ENCODE data around the genes CFHR1 and DENND1B.

DNA sequence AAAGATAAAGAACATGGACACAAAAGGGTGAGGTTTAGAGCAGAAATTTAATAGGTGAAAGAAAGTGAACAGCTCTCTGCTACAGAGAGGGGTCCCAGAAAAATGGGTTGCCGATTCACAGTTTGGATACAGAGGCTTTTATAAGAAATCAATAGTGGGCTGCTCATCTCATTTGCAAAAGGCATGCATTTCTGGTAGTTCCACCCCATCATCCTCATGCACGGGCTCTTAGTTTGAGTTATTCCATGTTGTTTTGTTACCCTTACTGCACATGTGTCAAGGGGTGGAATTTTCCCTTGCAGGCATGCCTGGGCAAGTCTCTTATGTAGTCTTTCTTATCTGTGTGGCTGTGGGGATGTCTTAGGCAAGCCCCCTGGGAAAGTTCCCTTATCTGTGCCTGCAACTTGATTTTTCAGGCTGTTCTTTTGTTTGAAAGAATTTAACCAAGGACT, 579.3 kb downstream of the PLA2G4A start:
- RRBS, 2 experiments = no CpG with 5 or more reads among the region's 2 CpGs

- RRBS, 2 experiments = no CpG with 5 or more reads among the region's 5 CpGs
Observed at GRCh38 chr1:188272071-188272568, 1443.4 kb downstream of the PLA2G4A start.

GRCh38 chr1:188377987-188378392, 1549.2 kb downstream of the PLA2G4A start:
- RRBS, 2 experiments = no CpG with 5 or more reads among the region's 5 CpGs

GRCh38 chr1:192516222-192517513, 58.9 kb upstream of the RGS1 start:
- RRBS, 2 experiments = no CpG with 5 or more reads among the region's 13 CpGs

DNA sequence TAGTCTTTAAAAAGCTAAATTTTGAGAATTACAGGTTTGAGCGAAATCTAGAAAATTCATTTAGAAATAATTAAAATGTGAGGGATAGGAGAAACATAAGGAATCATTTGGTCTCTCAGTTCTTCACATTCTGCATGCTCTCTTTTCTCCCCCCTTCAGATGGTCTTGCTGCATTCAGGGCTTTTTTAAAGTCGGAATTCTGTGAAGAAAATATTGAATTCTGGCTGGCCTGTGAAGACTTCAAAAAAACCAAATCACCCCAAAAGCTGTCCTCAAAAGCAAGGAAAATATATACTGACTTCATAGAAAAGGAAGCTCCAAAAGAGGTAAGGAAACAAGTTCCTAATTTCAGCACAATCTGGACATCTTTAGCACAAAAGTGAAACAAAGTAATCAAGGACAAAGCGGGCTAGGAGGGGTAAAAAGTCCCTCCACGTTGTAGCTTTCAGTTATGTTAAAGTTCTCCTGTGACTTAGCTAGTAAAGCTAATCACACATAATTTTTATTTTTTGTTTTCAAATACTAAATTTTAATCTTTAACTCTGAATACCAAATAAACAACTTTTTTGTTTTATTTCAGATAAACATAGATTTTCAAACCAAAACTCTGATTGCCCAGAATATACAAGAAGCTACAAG, 2.1 kb downstream of the RGS2 start:
- RRBS, 2 experiments = no CpG with 5 or more reads among the region's 4 CpGs

- RRBS, 2 experiments = no CpG with 5 or more reads among the region's 5 CpGs
Observed at GRCh38 chr1:192954857-192955263, 104.3 kb downstream of the UCHL5 start.

- RRBS, 2 experiments = no CpG with 5 or more reads among the region's 5 CpGs
Observed at GRCh38 chr1:193219111-193219887, 32.9 kb upstream of the B3GALT2 start.

GRCh38 chr1:194858495-194859241, 1672.3 kb upstream of the B3GALT2 start:
- RRBS, 2 experiments = 68 to 100% methylated on average over 4 of the region's 31 CpGs

- RRBS, 2 experiments = no CpG with 5 or more reads among the region's 3 CpGs
Observed at GRCh38 chr1:196655460-196655961, 3.7 kb downstream of the CFH start.

- RRBS, 2 experiments = no CpG with 5 or more reads among the region's 8 CpGs
Observed at GRCh38 chr1:196656348-196657252, 4.8 kb downstream of the CFH start.

DNA sequence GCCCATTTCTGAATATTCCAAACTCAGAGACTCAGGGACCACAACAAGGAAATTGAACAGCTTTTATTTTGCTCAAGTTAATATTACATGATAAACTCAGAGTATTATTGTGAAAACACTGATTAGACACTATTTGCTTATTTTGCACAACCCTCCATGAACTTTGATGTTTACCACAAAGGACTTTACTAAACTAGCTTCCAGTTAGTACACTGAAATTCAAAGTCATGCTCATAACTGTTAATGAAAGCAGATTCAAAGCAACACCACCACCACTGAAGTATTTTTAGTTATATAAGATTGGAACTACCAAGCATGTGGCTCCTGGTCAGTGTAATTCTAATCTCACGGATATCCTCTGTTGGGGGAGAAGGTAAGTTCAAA, at the start of gene CFHR1:
Gene CFHR1, plus strand, starts transcription at position 202 of the 384 bp plus-strand sequence.
- RRBS, 2 experiments = no CpG with 5 or more reads among the region's 1 CpG

GRCh38 chr1:196891200-196891677, 3.4 kb downstream of the CFHR4 start:
- RRBS, 2 experiments = no CpG with 5 or more reads among the region's 8 CpGs

GRCh38 chr1:197066316-197066627, 788 bp downstream of the F13B start:
- RRBS, 2 experiments = no CpG with 5 or more reads among the region's 1 CpG

- RRBS, 2 experiments = 1 to 2% methylated on average over 45 to 52 of the region's 75 CpGs
Observed at GRCh38 chr1:197775100-197776177, at the start of gene DENND1B. Gene DENND1B, minus strand, starts transcription at chr1:197775480.

GRCh38 chr1:197994802-197995446, 77.8 kb downstream of the LHX9 start:
- RRBS, 2 experiments = no CpG with 5 or more reads among the region's 8 CpGs

DNA sequence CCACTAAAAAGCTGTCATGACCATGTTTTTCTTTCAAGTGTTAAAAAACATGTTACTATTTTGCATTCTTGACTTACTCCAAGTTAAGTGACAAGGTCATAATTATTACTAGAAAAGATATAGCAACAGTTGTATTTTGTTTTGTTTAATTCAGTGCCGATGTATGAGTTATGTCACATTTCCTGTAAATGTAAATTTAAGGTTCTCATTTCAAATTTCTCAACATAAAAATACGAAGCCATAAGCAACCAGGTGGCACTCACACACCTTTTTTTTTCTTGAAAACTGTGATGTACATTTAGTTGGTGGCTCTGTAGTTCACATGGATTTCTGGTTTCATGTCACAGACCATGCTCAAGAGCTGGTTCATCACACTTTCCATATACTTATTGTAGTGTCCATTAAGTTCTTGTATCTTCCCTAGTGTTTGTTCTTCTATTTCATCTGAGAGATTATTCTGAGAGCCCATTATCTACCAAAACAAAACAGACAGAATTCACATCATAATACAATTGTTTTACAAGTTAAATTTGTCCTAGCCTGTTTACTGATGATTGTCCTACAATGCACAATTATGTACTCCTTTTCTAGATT, 17.3 kb downstream of the ATP6V1G3 start:
- RRBS, 2 experiments = no CpG with 5 or more reads among the region's 2 CpGs

- RRBS, 2 experiments = no CpG with 5 or more reads among the region's 1 CpG
Observed at GRCh38 chr1:198534781-198535182, 5.7 kb downstream of the ATP6V1G3 start.

DNA sequence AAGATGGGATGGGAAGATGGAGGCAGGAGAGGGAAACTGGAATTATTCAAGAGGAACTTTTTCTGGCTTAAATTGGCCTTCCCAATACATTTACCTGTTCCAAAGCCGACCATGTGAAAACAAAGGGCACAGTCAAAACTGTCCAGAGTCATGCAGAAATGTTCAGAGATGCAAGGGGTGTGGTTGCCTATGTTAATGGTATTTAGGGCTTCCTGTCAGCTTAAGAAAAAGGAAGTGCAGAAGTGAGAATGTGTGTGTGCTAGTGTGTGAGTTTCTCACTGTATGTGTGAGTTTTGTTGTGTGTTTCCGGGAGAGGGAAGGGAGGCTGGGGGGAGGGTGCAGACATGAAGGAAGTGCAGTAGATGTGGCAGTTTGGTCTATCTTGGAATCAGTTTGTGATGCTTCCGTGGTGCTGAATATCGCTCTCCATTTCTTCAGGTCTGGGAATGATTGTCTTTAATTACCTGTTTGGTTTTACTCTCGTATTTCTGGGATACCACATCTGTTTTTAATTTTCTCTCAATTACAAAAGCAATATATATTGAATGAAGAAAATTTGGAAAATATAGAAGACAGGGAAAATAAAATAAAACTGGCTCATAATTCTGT, 16.5 kb upstream of the ATP6V1G3 start:
- RRBS, 2 experiments = no CpG with 5 or more reads among the region's 5 CpGs

- RRBS, 2 experiments = no CpG with 5 or more reads among the region's 1 CpG
Observed at GRCh38 chr1:198564694-198564977, 24.2 kb upstream of the ATP6V1G3 start.

- RRBS, 2 experiments = no CpG with 5 or more reads among the region's 2 CpGs
Observed at GRCh38 chr1:199448784-199449059, 578.8 kb upstream of the NR5A2 start.